Penis (tissue), 1 donor: Measurements from ENCODE around the gene WNT7A.

- PRO-cap = no peak
Measured at GRCh38 chr3:12870934-12871622, 29.7 kb upstream of the RPL32 start.

DNA sequence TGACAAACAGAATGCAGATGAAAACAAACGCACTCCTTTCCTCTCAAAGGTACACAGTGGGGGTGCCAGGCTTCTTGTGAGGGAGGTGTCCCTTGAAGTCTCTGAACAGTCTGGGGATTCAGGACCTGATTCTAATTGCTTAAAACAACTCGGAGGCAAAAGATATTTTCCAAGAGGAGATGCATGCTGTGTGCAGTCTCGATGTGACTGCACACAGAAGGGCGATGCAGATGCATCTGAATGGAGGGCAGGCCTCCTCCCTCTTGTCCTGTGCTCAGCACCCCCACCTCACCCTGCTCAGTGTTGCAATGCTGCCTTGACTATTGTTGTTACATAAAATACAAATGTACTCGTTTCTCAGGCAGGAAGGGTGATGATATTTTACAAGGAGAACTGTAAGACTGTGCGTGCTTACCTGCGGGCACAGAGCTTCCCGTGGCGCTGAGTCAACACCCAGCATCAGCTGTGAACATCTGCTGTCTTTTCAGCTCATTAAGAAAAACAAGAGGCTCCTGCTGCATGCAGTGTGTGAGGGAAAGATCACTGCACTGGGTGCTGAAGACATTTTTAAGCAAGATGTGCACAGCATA lies 56.0 kb upstream of the RPL32 start:
- PRO-cap = no peak

DNA sequence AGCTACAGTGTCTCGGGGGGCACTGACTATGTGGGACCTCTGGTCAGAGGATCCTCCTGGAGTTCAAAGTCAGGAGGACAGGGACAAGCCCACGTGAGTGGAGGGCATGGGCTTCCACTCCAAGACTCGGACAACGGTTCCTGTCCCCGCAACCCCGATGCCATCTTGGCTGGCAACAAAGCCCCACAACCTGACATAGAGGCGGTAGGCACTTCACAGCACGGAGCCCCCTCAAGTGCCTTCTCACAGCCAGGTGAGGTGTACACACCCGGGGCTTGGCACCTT lies 70.3 kb upstream of the RPL32 start:
- PRO-cap = no peak

GRCh38 chr3:12926570-12927076 lies 85.3 kb upstream of the RPL32 start:
- PRO-cap = no peak

GRCh38 chr3:12932100-12933079 lies 91.0 kb upstream of the RPL32 start:
- PRO-cap = no peak

- PRO-cap = no peak
Measured at GRCh38 chr3:12976034-12976421, 97.2 kb downstream of the IQSEC1 start.

- PRO-cap = no peak
Measured at GRCh38 chr3:13007296-13007513, 66.0 kb downstream of the IQSEC1 start.

DNA sequence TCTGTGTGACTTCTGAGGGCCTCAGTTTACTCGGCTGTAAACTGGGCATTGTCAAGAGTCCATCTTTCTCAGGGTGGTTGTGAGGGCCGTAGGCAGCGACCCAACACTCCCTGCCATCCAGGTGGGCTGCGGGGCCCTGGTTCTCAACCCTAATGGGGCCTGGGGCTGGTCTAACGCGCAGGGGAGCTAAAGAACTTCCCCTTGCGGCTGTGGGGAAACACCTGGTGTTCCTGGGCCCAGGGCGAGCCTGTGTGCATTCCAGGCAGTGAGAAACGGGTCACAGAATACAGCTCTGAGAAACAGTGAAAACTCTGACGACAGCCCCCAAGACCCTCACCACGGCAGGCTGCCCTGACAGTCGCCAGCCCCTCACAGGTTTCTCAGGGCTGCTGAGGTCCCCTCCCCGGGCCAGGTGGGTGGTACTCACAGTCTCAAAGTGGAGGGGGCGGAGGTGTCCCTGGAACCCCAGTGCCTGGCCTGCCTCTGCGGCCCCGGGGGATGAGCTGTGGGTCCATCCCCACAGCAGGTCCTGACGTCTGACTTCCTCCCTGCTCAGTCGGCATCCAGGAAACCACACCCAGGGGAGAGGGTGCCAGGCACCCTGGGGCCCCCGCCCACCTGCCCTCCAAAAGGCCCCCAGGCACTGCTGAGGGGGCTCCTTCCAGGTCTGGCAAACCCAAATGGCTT lies 57.9 kb downstream of the IQSEC1 start:
- PRO-cap = unidirectional peak, minus-strand start at position 485 of the sequence

GRCh38 chr3:13021581-13022945 lies 51.2 kb downstream of the IQSEC1 start:
- PRO-cap = no peak

GRCh38 chr3:13087816-13088648 lies 14.8 kb upstream of the IQSEC1 start:
- PRO-cap = no peak

GRCh38 chr3:13223411-13224131 lies 150.3 kb upstream of the IQSEC1 start:
- PRO-cap = no peak

DNA sequence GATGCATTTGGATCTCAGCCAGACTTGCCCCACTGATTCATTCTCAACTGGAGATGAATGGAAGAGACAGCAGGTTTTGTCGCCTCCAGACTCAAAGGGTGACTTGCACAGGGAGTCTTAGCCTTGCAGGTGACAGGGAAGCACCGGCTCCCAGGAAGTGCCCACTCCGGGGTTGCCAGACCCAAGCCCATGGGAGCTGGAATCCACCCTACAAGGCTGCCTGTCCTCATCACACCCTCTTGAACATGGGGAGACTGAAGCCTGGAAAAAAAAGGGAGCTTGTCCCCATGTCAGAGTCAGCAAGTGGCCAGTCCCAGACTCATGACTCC lies 94.8 kb downstream of the NUP210 start:
- PRO-cap = no peak

DNA sequence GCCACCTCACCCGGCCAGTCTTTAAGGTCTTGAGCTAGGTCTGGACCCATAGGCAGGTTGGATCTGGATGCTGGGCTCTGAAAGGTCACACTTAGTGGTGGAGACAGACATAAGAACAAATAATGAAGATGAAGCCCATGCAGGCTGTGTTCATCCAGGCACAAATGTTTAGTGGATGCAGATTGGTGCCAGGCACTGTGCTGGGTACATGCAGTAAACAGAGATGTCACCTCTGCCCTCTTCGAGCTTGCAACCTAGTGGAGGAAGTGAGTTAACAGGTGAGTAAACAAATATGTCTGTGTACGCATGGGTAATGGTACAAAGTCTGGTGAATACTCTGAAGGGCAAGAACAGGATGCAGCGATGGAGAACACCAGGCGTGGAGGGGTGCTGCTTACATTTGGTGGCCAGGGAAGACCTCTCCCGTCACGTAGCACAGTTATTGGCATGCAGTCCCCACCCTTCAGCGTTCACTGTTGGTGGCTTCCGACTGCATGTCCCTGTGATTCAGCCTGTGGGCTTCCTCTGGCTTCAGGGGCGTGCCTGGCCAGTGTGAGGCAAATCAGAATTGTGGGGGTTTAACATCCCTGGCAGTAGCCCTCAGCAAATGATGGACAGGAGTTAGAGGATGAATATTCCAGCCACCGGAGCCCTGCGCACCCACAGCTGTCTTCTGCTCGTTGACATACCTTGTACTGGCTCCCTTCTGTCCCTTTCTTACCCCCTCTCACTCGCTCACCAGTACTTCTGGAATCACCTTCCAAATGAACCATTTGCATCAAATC lies 9.2 kb upstream of the HDAC11 start:
- PRO-cap = no peak

- PRO-cap = no peak
Measured at GRCh38 chr3:13478011-13478545, 2.0 kb upstream of the HDAC11 start.

DNA sequence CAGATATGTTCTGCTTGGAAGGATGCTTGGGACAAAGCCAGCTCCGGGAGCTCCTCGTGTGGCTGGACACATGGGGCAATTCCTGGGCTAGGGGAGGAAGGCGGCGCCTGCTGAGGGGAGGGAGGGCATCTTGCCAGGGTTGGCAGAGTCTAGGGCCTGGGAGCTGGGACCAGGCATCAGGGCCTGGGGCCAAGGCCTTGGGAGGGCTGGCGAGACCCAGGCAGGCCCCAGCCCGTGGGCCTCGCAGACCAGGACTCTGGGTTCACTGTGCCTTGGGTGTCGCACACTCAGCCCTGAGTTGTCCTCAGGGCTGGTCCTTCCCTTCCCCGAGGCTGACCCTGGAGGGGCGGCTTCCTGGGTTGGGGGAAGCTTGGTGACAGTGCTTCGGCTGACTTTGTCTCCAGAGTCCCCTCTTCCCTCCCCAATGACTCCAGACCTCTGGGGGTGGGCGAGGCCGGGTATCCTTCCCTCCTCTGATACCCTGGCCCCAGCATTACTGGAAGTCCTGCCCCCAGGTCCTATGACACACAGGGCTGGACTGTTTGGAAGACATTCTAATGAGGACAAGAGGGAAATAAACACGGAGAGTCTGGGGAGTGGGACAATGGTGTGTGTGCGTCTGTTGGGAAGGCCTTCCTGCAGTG lies 30.1 kb upstream of the FBLN2 start:
- PRO-cap = unidirectional peak, minus-strand start at position 426 of the sequence

DNA sequence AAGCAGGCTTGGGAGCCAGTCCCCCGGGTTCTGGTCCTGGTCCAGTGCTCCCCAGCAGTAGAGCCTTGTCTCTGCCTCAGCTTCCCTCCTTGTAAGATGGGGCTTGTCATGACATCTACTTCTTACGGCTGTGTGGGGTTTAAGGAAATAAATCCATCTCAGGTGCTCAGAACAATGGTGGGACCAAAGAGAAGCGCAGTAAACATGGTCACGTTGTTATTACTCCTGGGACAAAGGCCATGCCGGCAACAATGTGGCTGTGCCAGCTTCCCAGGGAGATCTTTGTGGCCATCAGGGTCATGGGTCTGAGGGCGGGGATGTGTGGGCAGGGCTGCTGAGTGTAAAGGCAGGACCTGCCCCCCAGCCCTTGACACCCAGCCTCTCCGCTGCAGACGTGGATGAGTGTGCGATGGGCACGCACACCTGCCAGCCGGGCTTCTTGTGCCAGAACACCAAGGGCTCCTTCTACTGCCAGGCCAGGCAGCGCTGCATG lies 78.6 kb downstream of the FBLN2 start:
- PRO-cap = no peak

- PRO-cap = no peak
Measured at GRCh38 chr3:13879673-13881001, at the start of gene WNT7A. WNT7A (minus strand) TSS chr3:13880071.

- PRO-cap = bidirectional peak, plus-strand start at chr3:13933054, minus-strand start at chr3:13933004
Measured at GRCh38 chr3:13932661-13933366, 52.9 kb upstream of the WNT7A start.

- PRO-cap = no peak
Measured at GRCh38 chr3:13934826-13935237, 55.0 kb upstream of the WNT7A start.

GRCh38 chr3:14016719-14017752 lies 107.6 kb downstream of the CHCHD4 start:
- PRO-cap = no peak